Esophagus muscularis mucosa (tissue), 4 donors: ENCODE data around the gene RHEB.

- PRO-cap = bidirectional peak, plus-strand start at chr7:151520265, minus-strand start at chr7:151520096; unidirectional peak, plus-strand start at chr7:151520477
- RAMPAGE, long total RNA, 4 experiments = no peak in any of the 4 experiments
Observed at GRCh38 chr7:151519823-151520730, at the start of gene RHEB. TSS of gene RHEB (minus strand) at chr7:151519895.

DNA sequence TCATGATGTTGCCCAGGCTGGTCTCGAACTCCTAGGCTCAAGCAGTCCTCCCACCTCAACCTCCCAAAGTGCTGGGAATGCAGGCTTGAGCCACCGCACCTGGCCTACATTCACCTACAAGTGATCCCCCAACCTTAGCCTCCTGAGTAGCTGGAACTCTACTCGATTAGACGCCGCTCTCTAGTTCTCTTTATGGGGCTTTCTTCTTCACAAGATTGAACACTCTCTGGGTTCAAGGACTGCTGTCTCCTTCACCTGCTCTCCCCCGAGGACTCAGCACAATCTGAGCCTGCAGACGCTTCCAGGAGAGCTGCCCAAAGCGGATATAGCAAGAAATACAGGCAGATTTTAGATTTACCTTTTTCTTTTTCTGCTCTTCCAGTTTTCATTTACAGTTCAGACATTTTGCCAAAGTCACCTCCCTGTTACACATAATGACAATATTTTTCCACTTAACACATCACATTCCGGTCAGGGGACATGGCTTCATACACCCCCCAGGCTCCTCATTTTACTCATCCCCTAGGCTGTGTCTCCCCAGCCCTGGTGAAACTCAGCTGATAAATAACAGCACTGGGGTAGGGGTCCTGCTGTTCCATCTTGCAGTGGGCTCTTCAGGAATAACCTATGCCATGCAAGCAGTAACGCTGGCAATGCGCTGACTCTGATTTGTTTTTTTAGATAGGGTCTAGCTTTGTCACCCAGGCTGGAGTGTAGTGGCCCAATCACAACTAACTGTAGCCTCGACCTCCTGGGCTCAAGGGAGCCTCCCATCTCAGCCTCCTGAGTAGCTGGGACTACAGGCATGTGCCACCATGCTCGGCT is 142.8 kb downstream of the PRKAG2 start:
- PRO-cap = no peak
- RAMPAGE, long total RNA, 4 experiments = no peak in any of the 4 experiments

DNA sequence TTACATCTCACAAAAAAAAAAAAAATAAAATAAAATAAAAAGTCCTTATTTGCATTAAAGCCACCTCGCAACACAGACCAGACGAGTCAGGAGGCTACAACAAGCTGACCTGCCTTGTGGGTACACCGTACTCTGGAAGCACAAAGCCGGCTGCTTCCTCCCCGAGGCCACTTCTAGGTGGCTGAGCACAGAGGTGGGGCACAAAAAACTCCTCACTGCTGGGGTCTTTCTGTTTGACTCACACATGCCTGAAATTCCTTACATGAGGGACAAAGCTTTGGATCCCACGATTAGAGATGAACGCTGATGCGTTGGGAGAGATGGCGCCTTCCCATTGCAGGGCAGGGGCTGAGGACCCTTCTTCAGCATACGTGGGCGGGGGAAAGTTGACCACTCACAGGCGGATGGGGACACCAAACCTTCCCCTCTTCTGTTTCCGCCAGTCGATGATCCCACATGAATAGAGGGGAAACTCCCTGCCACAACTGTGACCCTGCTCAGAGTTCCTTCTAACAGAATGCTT is 134.2 kb downstream of the PRKAG2 start:
- PRO-cap = no peak
- RAMPAGE, long total RNA, 4 experiments = no peak in any of the 4 experiments

- PRO-cap = no peak
- RAMPAGE, long total RNA, 4 experiments = no peak in any of the 4 experiments
Observed at GRCh38 chr7:151806089-151806939, 70.6 kb downstream of the PRKAG2 start.

GRCh38 chr7:151808339-151809204 is 68.3 kb downstream of the PRKAG2 start:
- PRO-cap = no peak
- RAMPAGE, long total RNA, 4 experiments = no peak in any of the 4 experiments

DNA sequence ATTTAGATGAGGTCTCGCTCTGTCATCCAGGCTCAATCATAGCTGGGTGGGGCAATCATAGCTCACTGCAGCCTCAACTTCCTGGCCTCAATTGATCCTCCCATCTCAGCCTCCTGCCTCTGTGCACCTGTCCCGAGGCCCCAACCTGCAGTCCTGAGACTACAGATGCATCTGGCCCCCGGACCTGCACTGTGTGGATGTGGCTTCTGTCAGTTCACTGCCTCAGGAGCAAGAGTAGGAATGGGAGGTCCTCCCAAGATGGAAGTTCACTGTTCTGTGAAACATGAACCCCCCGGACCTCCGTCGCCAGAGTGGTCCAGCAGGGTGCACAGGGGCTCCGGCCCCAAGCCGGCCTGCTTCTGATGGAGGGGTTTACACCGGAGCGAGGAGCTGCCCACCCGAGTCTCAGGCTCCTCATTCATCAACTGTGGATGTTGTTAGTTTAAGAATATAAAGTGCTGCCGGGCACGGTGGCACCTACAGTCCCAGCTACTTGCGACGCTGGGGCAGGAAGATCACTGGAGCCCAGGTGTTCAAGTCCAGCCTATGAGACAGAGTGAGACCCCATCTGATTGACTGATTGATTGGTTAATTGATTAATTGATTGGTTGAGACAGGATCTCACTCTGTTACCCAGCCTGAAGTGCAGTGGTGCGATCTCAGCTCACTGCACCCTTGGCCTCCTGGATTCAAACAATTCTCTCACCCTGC is 36.4 kb downstream of the PRKAG2 start:
- PRO-cap = no peak
- RAMPAGE, long total RNA, 4 experiments = no peak in any of the 4 experiments

- PRO-cap = no peak
- RAMPAGE, long total RNA, 4 experiments = no peak in any of the 4 experiments
Observed at GRCh38 chr7:151844144-151844902, 32.6 kb downstream of the PRKAG2 start.

- PRO-cap = no peak
- RAMPAGE, long total RNA, 4 experiments = no peak in any of the 4 experiments
Observed at GRCh38 chr7:151863126-151863668, 13.7 kb downstream of the PRKAG2 start.

GRCh38 chr7:151934558-151934982 is 21.7 kb upstream of the GALNTL5 start:
- PRO-cap = no peak
- RAMPAGE, long total RNA, 4 experiments = no peak in any of the 4 experiments

DNA sequence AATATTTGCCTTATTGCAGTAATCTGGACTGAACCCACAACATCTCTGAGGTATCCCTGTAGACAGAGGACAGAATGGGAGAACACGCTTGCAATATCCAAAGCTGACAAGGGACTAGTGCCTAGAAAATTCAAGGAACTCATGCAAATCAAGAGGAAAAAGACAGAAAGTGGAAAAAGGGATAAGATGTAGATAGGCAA is 16.1 kb upstream of the GALNTL5 start:
- PRO-cap = no peak
- RAMPAGE, long total RNA, 4 experiments = no peak in any of the 4 experiments

DNA sequence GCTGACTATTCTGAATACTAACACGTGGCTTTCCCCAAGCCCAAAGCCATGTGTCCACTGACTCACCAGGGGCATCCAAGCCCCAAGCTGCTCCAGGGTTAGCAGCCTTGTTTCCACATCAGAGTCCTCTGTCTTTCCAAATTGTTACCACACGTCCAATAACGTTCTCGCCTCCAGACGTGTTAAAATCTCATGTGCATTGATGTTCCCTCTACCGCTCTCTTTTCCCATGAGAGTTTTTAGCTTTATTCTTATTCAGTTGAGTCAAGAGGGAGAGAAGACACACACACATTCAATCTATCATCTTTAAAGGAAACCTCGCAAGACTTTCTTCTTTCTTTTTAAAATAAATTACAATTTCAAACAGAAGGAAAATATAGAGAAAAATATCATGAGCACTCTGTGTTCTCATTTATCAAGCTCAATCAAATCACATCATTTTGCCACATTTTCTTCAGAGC is 8.9 kb downstream of the GALNTL5 start:
- PRO-cap = bidirectional peak, plus-strand start at position 258 of the sequence, minus-strand start outside the sequence
- RAMPAGE, long total RNA, 4 experiments = no peak in any of the 4 experiments

DNA sequence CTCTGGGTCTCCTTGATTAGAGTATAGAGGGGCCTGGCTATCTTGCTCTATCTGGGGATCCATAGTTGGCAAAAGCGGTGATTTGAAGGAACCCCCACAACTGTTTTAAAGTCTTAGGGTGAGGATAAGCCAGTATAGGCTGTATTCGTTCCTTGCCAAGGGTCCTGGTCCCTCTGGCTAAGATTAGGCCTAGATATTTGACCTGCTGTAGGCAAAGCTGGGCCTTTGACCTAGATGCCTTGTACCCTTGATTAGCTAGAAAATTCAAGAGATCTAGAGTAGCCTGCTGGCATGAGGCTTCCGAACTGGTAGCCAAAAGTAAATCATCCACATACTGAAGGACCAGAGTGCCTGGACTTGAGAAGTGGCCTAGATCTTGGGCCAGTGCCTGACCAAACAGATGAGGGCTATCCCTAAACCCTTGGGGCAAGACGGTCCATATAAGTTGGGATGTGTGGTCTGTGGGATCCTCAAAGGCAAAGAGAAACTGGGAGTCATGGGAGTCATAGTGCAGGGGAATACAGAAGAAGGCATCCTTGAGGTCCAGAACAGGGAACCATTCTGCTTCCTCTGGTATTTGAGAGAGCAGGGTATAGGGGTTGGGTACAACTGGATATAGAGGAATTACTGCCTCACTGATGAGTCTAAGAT is 6.5 kb downstream of the GALNT11 start:
- PRO-cap = no peak
- RAMPAGE, long total RNA, 4 experiments = no peak in any of the 4 experiments

DNA sequence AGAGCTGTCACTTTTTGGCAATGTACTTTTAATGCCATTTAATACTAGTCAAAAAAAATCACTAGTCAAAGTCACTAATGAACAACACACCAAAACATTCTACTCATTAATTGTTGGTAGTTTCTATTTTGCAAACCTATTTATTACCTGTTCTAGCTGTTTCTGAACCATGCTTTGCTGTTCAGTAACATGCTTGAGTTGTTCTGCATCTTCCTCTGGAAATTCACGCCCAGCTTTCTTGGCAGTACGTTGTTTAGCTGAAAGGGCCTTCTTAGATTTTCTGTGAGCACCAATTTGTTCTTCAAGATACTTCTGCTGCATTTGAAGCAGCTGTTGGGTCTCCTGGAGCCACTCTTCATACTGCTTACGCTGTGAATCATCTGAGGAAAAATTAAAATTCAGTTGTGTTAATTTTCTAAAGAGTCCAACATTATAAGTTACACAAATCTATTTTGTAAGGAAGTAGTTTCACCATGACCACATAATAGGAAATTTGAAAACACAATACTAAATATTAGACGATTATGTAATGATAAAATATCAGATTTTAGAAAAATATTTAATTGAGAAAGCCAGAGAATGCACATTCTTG is 141.6 kb downstream of the GALNT11 start:
- PRO-cap = no peak
- RAMPAGE, long total RNA, 4 experiments = no peak in any of the 4 experiments

DNA sequence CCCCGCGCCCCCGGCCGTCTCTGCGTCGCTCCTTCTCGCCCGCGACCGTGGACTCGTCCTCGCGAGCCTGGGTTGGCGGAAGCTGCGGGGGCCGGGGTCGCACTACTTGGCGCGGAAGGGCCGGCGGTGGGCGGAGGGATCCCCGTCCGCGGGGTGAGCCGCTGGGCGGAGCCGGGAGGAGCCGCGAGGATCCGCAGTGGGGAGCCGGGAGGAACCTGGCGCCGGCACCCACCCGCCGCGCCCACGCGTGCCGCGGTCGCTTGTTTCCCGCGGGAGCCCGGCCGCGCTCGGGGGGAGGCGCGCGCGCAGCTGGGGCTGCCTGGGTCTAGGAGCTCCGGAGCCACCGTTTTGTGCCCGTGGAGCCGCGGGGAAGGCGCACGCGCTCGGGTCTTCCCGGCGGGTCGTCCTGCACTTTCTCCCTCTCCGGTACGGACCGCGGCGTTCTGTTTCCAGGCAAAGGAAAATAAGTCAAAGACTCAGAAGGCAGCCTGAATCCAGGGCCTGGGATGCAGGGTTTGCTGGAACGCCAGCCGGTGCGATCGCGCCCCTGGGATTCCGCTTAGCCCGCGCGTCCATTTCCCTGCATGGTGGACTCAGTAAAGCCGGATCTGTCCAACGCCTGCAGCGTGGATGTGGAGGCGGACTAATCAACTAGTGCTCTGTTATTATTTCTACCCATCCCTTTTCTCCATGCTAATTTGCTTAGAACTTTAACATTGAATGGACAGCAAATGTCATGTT is 28.8 kb upstream of the KMT2C start:
- PRO-cap = bidirectional peak, plus-strand start at position 196 of the sequence, minus-strand start at position 55 of the sequence
- RAMPAGE, long total RNA, 4 experiments = no peak in any of the 4 experiments

DNA sequence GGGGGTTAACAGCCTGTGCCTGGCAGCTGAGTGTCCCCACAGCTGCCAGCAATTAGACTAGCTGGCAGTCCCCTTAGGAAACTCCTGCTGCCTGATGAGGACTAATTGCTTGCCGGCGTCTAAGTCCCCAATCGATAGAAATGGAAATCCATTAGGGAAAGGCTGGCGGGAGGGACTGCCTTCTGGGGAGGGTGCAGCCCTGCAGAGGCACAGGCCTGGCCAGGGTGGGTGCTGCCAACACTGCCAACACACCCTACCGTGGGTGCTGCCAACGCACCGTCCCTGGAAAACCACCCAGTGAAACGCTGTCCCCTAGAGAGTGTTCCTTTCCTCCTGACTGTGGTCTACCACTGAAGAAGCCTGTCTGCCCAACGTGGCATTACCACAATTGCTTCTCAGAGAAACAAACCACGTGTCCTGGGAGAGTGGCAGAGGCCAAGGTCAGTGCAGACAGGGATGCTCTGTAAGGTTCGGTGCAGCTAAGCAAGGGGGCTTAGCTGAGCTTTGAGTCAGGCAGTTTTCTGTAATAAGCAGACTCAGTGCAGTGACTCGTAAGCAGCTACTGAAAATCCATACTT is 60.7 kb downstream of the XRCC2 start:
- PRO-cap = no peak
- RAMPAGE, long total RNA, 4 experiments = no peak in any of the 4 experiments

GRCh38 chr7:152925895-152926450 is 166.4 kb downstream of the ACTR3B start:
- PRO-cap = no peak
- RAMPAGE, long total RNA, 4 experiments = no peak in any of the 4 experiments

- PRO-cap = no peak
- RAMPAGE, long total RNA, 4 experiments = no peak in any of the 4 experiments
Observed at GRCh38 chr7:153404334-153405775, 645.3 kb downstream of the ACTR3B start.

- PRO-cap = no peak
- RAMPAGE, long total RNA, 4 experiments = no peak in any of the 4 experiments
Observed at GRCh38 chr7:153406892-153407578, 645.2 kb upstream of the DPP6 start.

- PRO-cap = no peak
- RAMPAGE, long total RNA, 4 experiments = no peak in any of the 4 experiments
Observed at GRCh38 chr7:154331328-154331809, 279.2 kb downstream of the DPP6 start.

DNA sequence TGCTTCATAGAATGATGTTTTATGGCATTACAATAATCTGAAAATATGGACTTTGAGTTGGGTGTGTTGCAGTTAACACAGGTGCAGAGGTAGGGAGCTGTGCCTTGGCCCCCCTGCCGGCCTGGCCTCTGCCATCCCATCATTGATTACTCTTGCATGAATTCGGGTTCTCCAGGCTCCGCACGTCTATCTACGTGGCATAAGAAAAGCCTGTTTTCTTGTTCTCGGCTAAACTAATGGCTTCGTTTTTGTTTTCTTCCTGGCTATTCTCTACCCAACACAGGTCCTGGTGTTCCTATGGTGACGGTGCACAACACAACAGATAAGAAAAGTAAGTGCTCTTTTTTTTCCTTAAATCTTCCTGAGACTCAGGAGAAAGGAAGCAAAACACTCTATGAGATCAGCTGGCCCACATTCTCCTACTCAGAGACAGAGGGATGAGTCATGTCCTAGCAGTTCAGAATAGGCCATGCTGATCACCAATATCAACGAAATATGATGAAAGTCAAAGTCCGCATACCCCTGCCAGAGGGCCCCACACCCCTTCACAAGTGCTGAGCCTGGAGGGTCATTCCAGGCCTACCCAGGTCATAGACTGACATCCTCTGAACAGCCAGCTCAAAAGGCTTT is 149.3 kb downstream of the PAXIP1 start:
- PRO-cap = no peak
- RAMPAGE, long total RNA, 4 experiments = no peak in any of the 4 experiments